Skeletal muscle satellite cell (primary cell): ENCODE results near the gene SULF2.

GRCh38 chr20:47784368-47784954 is 820 bp downstream of the SULF2 start:
- CAGE, long polyA plus RNA: no peak

GRCh38 chr20:47784955-47785837 is at the start of gene SULF2:
SULF2 (minus strand) TSS chr20:47785481.
- CAGE, long polyA plus RNA: no peak

GRCh38 chr20:47950461-47951119 is 165.3 kb upstream of the SULF2 start:
- CAGE, long polyA plus RNA: no peak

GRCh38 chr20:48195346-48195715 is 410.1 kb upstream of the SULF2 start:
- CAGE, long polyA plus RNA: no peak

GRCh38 chr20:48203308-48203666 is 418.0 kb upstream of the SULF2 start:
- CAGE, long polyA plus RNA: no peak

GRCh38 chr20:48338822-48339563 is 488.8 kb downstream of the PREX1 start:
- CAGE, long polyA plus RNA: no peak

GRCh38 chr20:48541506-48541749 is 286.4 kb downstream of the PREX1 start:
- CAGE, long polyA plus RNA: no peak

GRCh38 chr20:48651111-48651783 is 176.6 kb downstream of the PREX1 start:
- CAGE, long polyA plus RNA: no peak

DNA sequence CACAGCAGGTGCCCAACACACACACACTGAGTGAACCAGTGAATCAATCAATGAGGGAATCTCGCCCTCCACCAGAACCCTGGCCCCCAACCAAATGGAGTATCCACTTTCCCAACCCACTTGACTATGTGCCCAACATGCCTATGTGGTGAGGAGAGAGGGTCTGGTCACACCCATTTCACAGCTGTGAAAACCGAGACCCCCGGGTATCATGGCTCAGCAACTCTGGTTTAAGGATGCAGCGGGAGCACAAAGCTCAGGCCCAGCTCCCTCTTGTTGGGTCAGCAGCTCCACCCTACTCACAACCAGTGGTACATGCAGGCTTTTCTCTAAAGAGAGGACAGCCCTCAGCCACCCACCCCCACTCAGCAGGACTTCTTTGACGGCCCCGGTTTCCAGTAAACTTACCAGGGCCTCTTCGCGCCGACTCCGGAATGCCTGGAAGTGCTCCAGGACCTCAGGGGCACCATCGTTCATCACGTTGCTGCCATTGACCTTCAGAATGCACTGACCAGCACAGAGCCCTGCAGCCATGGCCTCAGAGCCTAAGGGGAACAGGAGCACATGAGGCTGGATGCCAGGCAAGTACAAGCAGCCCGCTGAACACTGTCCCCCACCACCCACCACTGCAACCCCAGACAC is 174.7 kb downstream of the PREX1 start:
- CAGE, long polyA plus RNA: no peak

GRCh38 chr20:48668915-48669230 is 158.9 kb downstream of the PREX1 start:
- CAGE, long polyA plus RNA: no peak

DNA sequence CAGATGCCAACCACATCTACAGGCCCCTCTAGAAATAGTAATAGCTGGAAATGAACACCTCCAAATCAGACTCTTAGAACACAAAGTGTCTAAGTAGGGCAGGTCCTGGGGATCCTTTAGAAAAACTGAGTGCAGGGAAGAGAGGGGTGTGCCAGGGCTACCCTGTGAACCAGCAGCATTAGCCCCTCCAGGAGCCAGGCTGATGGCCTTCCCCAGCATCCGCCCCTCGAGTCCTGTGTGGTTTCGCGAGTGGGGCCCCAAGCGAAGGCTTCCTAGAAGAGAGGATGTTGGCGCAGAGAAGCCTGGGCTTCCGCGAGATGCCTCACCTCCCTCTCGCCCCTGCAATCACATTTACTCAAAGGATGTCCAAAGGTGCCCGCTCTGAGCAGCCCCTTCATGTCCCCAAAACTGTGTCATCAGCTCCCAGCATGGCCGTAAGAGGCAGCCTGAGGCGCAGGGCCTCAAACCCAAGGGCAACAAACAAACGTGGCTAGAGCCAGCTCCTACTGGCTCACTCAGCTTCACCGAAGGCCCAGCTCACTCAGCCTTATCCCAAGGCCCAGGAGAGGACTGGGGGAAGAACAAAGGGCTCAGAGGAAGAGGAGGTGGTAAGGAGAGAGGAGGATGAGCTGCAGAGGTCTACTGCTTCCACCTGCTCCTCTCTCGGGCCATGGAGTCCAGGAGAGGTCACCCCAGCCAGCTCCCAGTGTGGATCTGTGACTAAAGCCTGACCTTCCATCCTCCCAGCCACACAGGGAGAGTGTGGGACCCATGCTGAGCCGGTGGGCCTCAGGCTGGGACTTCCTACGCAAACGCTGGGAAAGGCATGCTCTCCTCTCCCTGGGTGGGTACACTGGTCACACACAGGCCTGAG is 111.6 kb downstream of the PREX1 start:
- CAGE, long polyA plus RNA: no peak

GRCh38 chr20:48719152-48719751 is 108.5 kb downstream of the PREX1 start:
- CAGE, long polyA plus RNA: no peak

GRCh38 chr20:48719929-48720442 is 107.8 kb downstream of the PREX1 start:
- CAGE, long polyA plus RNA: no peak

DNA sequence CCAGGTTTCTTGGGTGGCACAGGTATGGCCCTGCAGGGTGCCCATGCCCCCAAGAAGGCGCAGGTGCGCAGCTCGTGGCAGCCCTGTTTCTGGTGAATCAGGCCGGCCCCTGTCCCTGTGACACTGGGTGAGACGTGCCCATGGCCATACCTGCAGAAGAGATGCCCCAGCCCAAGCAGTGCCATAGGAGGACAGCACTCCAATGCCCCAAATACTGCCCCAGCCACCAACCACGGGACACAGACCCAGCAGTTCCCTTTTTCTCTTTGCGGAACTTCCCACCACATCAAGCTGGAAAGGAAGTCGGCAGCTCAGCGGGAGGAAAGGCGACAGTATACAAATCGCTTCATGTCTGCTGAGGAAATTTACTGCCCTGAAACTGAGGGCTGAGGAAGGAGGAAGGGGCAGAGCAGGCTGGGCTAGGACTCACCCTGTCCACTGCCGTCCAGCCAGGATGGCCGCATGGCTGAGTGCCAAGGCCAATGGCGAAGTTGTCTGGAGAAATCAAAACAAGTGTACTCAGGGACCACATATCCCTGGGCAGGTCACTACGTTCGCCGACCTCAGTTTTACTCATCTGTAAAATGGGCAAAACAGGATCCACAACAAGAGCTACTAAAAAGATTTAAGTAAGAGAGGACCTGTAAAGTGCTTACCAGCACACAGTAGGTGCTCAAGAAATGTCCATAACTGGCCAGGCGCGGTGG is 55.4 kb downstream of the PREX1 start:
- CAGE, long polyA plus RNA: no peak

DNA sequence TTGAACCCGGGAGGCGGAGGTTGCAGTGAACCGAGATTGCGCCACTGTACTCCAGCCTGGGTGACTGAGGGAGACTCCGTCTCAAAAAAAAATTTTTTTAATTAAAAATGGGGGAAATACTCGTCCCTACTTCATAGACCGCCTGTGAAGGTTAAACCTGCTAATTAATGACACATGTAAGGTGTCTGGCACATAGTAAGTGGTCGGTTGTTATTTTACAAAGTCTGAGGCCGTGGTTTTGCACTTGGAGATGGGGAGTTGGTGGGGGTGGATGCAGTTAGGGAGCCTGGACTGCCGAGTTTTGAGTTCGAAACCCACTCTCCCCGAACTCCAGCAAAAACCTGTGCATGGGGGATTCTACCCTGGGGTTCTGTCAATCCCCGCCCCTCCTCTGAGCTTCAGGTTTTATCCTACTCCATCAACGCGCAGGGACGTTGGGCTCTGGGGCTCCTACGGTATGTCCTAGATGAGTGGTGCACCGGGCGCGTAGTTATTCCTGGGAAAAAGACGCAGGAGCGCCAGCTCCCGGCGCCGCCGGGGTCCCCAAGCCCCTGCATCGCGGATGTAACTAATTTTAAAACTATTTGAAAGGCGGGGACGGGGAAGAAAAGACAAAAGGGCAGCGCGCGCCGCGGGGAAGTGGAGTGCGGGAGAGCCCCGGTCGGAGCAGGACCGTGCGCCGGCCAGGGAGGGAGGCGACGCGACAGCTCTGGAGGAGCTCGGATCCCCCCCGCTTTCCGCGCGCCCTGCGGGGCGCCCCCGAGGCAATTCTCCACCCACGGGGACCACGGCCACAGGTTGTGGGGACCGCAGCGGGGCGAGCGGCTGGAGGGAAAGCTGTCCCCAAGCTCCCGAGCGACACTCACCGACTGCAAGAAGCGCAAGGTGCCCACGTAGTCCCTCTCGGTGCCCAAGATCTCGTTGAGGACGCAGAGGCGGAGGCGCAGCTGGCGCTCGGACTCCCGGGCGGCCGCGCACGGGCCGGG is 730 bp downstream of the PREX1 start:
- CAGE, long polyA plus RNA: no peak

GRCh38 chr20:48908661-48909207 is 12.8 kb upstream of the ARFGEF2 start:
- CAGE, long polyA plus RNA: no peak

GRCh38 chr20:49046432-49047229 is 519 bp downstream of the CSE1L start:
- CAGE, long polyA plus RNA: no peak

DNA sequence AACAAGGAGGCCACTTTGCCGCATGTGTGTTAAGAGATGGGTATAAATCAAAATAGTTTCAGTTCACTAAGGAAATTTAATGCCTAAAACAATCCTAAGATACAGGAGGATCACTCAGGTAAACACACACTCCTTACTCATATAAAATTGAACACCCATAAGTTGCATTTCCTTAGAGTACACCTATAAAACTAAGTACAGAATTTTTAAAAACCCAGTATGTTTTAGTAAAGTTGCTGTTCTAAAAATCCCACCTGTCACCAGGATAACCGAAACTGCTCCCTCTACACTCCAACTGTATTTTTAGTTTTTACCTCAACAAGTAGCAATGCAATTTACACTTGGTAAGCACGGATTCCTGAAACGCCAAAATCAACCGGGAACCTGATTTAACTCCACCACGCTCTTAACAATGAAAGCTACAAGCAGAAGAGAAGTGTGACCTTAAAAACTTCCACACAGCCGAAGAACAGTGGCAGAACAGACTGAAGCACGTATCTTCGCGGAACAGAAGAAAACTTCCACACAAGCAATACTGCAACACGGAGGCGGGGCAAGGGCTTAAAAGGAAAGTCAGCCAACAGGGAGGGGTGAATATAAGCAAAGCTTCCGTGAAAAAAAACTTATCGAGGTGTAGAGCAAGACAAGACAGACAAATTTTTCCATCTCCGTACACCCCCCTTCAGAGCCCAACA is 1.6 kb downstream of the STAU1 start:
- CAGE, long polyA plus RNA: no peak

DNA sequence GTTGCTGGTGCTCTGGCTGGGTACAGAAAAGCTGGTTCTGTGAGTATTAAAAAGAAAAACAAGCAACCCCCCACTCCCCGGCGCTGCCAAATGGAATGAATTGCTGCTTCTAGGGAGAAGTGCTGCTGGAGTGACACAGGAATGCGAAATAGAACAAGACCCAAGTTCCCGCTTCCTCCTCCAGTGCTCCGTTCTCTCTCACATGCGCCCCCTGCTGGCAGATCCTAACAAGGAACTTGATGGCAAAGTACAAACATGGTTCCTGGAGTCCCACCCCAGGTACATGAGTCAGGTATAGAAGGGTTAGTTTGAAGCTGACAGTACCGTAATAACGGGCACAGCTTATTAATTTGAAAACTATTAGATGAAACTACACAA is 2.1 kb upstream of the DDX27 start:
- CAGE, long polyA plus RNA: no peak

DNA sequence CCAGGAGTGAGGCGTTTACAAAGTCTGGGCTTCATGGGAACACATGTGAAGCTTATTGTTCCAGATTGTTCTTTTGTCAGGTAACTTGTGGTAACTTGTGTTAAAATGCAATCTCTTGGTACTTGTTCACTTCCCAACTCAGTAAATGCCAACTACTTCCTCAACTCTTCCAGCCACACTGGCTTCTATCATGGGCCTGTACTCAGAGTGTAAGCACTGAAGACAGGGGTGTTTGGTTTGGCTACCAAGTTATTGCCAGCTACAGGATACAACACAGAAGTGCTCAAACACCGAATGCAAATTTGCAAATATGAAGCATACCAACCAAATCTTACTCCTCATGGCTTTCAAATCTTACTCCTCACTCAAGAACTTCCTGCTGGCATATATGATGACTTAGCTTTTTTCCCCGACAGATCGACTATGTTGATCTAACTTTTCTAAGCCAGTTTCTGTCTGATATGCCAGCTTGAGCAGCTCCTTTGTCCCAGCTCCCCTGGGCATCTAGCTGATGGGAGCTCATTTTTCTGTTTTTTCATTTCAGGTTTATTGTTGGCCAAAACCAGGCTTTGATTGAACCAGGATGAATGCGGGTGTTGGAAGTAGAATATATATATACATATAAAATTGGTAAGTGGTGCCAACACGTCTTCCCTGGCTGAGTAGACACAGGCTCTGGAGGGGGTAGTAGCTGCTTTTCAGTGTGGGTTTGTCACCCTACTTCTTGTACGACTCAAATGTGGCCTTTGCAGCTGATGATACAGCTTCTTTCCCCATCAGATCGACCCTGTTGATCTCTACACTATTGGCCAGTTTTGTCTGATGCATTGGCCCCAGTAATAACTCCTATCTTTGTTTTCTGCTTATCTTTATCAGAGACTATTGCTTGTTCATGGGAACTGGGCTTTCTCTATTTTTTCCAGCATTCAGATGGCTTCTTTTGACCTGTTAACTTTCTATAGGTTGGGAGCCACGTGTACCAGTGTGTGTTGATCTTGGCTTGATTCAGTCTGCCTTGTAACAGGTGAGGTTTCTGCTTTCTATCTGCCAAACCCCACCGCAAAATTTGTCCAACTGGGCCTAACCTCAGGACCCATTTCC is 2.4 kb upstream of the ZNFX1 start:
- CAGE, long polyA plus RNA: no peak